ENCODE results near the genes ECPAS and GNG10.

DNA sequence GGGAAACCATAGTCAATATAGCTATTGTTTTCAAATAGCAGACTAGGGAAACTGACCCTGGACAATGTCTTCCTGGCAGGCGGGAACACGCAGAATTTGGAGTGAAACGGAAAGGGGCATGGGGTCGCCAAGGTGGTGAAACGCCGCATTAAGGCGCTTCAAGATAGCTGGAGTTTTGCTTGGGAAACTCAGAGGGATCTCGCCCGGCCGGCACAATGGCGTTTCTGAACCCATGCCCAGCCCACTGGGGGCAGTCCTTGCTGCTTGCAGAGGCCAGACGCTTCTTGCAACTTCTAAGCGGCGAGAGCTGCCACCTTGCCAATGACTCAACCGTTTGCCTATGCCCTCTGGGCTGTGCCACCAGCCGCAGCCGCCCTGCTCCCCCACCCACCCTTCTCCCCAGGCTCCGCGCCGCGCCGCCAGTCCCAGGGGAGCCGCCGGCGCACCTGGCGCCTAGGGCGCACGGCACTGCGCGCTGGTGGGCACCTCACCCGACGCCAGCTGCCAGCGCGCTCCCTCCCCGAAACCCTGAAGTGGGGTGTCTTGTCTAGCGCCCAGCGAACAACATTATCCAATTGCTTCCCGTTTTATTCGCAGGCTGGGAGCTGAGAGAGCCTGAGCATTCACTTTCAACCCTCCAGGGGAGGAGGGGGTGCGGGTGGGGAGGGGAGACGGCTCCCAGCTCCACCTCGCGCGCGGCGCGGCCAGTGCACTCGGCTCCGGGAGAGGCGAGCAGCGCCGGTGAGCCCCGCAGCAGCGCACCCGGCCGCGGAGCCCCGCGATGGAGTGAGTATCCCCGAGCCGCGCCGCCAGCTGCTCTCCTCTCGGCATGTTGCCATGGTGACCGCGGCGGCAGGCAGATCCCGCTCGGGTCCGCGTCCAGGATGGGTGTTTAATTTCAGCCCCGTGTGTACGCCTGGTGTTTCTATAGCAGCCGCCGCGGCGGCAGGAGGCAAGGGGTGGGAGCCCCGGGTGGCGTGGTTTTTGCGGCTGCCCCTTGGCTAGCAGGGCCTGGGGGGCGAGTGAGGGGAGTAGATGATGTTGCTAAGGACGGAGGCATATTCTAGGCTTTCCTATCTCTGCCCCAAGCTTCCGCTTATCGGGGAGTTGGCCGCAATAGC is 139.6 kb upstream of the PALM2AKAP2 start:
- PRO-cap: no peak

DNA sequence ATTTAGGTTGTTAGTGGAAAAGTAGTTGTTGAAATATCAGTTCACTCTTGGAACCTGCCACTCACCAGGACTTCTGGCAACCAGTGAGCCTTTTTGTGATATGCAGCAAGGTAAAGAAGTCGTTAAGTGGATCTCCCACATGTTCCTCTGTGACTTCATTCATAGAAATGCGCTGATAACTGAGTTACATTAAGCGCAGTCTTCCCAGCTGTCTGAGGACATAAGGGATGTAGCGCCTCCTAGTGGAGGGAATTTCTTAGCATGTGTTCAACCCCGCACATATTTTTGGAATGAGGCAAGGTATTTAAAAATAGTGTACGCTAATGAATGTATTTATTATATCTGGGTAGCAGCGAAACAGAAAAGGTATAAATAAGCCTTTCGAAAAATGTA is 37.8 kb downstream of the PALM2AKAP2 start:
- PRO-cap: no peak

DNA sequence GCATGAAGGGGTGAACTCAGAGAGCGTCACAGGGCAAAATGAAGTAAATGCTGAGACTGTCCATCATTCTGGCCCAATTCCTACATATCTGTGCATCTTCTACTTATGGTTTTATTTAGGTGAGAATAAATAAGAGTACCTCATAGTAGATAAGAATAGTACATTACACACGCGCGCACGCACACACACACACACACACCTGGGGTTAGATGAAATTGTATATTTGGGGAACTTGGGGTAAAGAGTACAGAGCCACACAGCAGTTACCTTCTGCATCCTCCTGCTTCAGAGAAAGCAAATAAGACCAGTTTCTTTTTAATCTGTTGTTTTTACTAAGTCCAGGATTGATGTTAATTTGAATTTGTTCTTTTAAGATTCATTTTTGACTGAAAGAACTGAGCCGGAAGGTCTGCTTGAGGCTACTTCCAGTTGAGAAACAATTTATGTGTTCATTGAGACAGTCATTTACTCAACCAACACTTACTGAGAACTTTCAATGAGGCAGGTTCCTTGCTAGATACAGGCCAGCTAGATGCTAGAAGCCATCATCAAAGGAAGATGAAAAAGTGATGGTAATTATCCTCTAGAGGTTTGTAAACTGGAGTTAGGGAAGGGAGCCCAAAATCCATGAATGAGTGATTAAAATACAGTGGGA is 129.1 kb downstream of the PALM2AKAP2 start:
- PRO-cap: no peak

DNA sequence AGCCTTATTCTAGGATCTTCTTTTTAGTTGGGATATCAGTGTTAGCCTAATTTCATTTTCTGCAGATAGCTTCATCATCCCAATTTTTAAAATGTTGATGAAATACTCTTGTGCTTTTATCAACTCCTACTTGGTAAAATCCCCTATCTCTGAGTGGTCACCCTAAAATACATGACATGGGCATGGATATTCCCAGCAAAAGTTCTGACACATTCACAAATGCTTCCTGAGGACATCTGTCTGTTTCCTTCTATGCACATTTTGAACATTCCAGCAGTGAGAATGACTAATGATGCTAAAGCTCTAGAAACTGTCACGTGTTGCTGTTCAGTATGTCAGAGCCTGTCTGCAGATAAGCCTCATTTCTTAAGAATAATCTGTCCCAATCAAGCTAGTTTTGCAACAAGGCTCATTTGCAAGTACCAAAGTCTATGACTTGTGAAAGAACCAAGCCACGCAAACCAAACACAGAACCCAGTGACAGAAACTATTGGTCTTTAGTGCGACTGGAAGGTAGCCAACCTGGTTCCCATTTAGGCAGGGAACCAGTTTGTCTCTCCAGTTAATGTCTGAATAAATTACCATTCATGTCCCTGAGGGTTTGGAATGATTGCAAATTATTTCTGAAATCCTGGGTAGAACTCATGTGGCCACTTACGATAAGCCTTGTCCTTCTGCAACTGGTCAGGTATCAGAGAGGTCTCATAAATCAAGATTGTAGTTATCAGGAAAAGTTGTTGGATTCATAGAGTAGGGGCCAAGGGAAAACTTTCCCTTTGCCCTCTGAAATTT is 178.5 kb downstream of the C9orf152 start:
- PRO-cap: no peak

- PRO-cap: no peak
These were observed 92.2 kb downstream of the C9orf152 start for GRCh38 chr9:110115585-110116338.

DNA sequence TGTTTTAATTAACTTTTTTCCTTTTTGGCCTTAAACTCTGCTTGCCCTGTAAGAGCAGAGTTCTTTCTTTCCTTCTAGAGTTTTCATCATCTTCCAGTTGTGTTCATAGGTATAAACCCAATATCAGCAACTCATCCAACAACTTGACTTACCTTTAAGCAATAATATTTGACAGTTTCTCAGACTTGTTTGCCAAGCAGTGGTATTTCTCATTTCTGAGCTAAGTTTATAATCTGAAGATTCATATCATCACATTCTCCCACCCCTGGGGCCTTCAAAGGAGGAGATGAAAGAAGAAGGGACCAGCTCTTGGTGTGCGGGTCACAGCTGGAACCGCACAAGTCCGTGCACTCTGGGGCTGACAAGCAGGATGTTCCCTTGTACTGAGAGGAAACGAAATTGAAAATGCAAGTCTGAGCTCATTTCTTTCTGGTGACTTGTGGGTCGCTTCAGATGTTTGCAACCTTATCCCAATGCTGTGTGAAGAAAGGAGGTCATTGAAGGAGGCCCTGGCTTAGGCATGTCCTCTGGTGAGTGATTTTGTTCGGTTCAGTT is 59.7 kb downstream of the C9orf152 start:
- PRO-cap: bidirectional peak, plus-strand start at position 481 of the sequence, minus-strand start at position 354 of the sequence

DNA sequence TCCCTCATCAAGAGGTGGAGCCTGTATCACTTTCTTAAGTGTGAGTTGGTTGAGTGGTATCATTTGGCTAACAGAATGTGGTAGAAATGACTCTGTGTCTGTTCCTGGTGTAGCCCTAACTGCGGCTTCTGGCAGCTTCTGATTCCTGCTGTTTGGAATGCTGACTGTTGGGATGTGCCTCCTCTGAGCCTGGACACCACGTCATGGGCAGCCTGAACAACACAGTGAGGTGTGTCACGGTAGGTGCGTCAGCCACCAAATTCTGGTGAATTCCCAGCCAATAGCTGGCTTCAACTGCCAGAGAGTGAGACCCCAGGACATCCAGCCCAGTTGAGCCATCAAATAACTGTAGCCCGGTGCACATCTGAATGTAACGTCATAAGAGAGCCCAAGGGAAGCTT is 6.1 kb upstream of the C9orf152 start:
- PRO-cap: no peak

- PRO-cap: no peak
These were observed 108.0 kb upstream of the TXNDC8 start for GRCh38 chr9:110445710-110446116.

DNA sequence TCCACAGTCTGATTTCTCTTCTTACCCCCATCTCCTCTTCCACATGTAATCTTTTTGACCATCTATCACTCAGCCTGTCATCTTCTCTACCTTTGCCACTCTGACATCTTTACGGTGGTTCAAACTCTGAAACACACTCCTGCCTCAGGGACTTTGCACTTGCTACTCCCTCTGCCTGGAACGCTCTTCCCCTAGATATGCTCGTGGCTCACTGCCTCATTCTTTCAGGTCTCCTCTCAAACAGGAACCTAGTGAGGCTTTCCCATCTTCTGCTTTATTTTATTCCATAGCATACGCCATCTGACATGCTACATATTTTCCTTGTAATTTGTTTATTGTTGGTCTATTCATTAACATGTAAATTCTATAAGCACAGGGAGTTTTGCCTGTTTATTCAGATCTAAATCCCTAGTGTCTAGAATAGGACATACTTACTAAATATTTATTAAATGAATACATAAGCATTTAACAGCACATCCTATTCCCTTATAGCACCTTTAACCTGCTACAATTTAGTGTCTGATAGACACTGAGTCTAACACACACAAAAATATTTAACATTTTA is 101.5 kb downstream of the SVEP1 start:
- PRO-cap: no peak

DNA sequence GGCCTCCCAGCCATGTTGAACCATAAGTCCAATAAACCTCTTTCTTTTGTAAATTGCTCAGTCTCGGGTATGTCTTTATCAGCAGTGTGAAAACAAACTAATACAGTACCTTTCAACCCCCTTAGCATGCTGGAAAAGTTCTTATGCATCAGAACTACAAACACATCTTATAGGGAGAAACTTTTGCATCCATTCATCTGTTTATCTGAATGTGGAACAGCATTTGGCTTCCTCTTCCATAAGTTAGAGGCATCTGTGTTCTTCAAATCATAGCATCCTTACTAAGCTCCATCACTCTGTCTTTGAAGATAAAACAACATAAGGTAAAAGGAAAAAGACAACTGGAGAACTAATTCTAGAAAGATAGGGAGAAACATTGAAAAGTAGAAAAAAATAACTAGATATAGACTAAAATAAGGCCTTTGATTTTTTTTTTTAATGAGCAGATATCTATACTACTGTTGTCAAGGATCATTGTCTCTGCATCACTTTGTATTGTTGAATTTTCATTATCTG is 140.8 kb downstream of the LPAR1 start:
- PRO-cap: no peak

DNA sequence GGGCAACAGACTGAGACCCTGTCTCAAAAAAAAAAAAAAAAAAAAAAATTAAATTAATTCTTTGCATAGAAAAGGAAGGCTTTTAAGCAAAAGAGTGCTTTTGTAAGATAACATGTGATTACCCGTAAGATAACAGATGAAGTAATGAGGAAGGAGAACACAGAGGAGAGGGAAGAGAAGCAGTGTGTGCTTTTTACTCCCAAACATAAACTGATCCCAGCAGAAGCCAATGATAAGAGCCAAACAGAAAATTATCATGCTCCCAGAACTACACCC is 42.2 kb downstream of the OR2K2 start:
- PRO-cap: no peak

- PRO-cap: no peak
These were observed 55.1 kb upstream of the OR2K2 start for GRCh38 chr9:111385194-111385520.

- PRO-cap: no peak
These were observed 60.3 kb downstream of the ECPAS start for GRCh38 chr9:111423643-111424482.

DNA sequence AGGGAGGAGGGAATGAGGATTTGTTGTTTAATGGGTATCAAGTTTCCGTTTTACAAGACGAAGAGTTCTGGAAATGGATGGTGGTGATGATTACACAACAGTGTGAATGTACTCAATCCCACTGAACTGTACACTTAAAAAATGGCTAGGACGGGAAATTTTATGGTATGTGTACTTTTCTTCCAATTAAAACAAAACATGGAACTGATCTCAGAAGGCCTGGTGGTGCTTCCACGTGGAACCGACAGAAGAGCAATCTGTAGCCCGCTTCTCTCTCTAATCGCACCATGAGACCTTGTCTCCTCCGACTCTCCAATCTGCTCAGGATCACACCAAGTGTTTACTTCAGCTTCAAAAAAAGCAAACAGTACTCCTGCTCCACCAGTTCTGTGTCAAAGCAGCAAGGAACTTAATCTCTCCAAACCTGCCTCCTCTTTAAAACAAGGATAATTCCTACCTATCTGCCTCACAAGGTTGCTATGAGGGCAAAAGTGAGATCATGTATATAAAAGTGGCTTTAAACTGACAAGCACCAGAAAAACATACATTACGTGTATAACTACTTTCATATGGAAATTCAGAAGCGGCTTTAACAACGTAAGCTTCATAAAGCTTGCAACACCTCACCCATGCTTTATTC is 2.1 kb downstream of the ECPAS start:
- PRO-cap: no peak

- PRO-cap: bidirectional peak, plus-strand start at chr9:111483583, minus-strand start at chr9:111484005; bidirectional peak, plus-strand start at chr9:111484469, minus-strand start at chr9:111484422
These were observed at the start of gene ECPAS for GRCh38 chr9:111483737-111484734. Gene ECPAS (minus strand): TSS chr9:111484383.

DNA sequence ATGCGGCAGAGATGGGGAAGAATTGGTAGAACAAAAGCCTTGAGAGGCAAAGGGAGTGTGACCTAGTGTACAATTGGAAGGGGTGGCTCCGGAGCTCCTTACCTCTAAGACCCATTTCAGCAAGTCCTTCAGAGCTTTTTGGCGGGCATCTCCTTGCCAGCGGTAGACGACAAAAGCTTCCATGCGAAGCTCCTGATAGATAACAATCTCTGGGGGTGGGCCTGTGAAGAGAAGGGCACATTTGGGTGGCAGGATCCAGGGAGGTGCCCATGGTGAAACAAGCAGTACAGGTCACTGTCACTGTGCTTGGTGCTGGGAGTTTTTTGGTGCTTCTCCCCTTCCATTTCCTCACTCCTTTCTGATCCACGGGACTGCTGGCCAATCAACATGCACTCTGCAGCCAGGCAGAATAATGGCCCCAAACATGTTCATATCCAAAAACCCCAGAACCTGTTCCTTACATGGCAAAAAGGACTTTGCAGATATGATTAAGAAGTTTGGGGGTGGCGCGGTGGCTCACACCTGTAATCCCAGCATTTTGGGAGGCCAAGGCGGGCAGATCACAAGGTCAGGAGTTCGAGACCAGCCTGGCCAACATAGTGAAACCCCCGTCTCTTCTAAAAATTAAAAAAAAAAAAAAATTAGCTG is 29.3 kb downstream of the PTGR1 start:
- PRO-cap: no peak

GRCh38 chr9:111586294-111586682 is 13.2 kb downstream of the PTGR1 start:
- PRO-cap: no peak

DNA sequence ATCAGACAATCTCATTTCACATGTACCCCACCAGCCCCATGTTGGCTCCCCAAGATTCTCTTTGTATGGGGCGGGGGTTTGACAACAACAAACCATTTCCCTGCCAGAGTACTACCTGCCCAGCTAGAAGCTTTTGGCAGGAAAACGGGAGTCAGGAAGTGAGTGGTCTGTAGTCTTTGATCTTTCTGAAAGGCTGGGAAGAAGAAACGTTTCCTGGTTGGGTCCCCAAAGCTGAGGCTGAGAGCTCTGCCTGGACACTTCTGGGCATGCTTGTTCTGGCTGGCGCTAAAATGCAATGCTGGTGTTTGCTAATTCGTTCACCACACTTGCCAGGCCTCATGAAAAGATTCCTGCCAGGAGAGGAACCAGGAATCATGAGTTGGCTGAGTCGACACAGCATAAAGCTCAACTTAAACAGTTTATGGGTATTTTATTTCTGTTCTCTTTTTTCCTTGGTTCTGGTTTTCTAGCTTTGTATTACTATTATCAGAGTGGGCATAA is 10.6 kb upstream of the PTGR1 start:
- PRO-cap: no peak

DNA sequence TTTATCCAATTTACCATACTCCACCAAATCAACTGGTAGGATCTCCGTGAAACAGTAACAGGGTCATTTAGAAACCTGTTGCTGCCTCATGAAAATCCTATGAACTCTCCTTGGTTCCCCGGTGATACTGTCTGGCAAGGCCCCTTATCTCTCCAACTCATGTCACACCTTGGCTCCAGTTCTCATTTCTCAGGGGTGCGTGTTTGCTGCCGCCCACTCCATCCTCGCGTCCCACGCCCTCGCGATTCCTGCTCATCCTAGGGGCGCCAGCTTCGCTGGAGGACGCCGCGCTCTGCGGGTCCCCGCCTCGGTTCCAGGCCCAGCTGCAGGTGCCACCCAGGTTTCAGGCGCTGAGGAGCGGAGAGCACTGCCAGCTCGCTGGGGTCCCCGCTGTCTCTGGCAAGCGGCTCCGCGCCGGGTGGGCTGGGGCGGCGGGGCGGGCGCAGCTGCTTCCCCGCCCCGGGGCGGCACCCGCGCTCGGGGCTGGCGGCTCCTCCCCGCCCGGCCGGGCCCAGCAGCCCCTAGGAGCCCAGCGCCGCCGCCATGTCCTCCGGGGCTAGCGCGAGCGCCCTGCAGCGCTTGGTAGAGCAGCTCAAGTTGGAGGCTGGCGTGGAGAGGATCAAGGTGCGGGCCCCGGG is at the start of gene GNG10:
GNG10 (plus strand) TSS at position 514 of the 638 bp plus-strand sequence.
- PRO-cap: bidirectional peak, plus-strand start at position 514 of the sequence, minus-strand start at position 398 of the sequence

DNA sequence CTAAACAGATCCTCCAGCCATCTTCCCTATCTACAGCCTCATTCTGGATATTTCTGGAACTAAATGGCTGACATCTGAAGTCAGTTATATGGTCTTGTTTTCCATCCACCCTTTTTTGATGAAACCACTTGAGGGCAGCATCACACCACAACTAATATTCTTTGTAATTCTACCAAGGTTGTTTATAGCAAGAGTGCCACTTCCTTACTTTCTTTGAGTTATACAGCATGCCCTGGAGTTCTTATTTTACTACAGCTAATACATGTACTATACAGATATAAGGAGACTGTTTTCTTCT is 34.7 kb downstream of the SHOC1 start:
- PRO-cap: no peak

Data from penis (tissue), 1 donor.